Temporal lobe (tissue), 2 donors: Measurements from ENCODE around the genes KRBOX1, TOPAZ1 and LARS2.

DNA sequence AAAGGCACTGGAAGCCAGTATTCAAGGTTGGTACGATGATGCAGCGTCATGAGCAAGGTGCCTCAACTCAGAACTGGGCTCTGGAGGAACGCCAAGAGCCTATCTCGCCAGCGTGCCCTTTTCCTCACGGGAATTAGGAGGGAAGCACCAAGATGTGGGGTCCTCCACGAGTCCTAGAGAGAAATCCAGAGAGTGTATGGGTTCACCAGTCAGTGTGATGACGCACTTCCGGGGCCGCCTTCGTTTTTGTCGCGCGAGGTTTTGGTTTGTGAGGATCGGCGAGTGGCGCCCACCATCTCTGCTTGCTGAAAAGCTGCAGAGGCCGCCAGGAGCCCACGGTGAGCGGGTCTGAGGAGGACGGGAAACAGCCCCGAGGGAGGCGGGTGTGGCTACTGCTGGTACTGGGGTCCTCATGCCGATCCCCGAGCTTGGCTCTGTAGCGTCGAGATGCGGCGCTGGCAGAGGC, at the start of gene KRBOX1:
Gene KRBOX1, plus strand, starts transcription at position 269 of the 466 bp plus-strand sequence.
- RAMPAGE, long total RNA, result no peak

DNA sequence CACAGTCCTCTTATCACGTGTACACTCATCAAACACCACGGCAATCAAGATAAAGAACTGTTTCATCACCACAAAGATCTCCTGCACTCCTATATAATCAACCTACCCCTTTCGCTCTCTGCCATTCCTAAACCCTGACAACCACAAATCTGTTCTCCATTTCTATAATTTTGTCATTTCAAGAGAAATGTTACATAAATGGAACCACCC, 31.3 kb downstream of the POMGNT2 start:
- RAMPAGE, long total RNA, result no peak

GRCh38 chr3:43296386-43297023, 10.2 kb downstream of the SNRK start:
- RAMPAGE, long total RNA, result no peak

GRCh38 chr3:43346880-43347499, 60.6 kb downstream of the SNRK start:
- RAMPAGE, long total RNA, result no peak

DNA sequence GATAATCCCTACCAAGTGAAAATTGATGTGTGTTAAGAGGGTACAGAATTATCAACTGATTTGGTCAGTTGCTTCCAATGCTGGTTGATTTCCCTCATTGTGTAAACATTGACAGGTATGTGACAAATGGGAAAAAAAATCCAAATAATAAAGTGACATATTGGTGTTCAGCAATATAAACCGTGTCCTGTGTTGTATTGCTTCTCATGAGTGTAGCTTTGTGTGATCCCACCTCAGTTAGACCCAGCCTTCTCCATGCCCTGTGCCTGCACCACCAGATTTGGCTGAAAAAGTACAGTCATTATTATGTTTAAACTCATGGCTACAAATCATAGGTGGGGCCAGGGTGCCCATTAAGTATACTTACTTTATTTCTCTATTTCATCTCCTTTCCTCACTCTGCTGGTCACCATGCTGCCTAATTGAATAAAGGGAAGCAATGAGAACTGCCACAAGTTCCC, 64.7 kb downstream of the SNRK start:
- RAMPAGE, long total RNA, result no peak

DNA sequence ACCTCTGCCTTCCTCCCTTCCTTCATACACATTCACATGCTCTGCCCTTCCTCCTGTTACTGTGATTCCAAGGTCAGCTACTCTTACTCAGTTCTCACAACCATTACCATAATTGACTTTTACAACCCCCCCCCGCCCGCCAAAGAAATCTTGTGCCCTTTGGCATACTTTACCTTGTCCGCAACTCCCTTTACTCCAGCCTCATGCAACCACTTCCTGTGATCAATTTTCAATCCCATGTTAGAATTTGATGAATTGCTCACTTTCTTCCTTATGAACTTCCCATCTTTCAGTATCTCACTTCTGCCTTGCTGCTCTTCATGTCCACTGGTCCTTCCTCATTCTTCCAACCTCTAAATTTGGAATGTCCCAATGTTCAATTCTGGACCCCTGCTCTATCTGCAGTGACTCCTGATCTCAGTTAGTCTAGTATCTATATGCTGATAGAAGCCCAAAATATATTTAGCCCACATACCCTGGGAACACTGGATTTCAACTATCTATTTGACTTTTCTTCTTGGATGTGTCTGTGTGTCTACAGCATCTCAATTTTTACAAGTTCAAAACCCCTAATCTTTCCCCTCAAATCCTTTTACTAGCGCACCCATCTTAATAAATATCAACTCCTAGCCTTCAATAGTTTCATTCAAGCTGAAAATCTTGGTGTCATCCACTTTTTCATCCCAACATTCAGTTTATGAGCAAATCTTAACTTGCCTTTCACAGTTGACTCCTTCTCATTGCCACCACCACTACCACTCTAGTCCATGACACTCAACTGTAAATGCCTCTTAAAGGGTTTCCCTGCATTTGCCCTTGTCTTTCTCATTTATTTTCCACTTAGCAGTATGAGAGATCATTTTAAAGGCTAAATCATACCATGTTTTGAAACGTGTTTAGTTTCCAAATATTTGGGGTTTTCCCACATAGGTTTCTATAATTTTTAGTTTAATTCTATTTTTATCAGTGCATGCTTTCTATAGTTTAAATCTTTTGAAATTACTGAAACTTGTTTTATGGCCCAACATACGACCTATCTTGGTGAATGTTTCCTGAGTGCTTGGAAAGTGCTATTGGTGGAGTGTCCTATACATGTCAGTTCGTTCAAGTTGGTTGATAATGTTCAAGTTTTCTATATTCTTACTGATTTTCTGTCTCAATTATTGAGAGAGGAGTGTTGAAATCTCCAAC, 65.5 kb downstream of the SNRK start:
- RAMPAGE, long total RNA, result no peak

DNA sequence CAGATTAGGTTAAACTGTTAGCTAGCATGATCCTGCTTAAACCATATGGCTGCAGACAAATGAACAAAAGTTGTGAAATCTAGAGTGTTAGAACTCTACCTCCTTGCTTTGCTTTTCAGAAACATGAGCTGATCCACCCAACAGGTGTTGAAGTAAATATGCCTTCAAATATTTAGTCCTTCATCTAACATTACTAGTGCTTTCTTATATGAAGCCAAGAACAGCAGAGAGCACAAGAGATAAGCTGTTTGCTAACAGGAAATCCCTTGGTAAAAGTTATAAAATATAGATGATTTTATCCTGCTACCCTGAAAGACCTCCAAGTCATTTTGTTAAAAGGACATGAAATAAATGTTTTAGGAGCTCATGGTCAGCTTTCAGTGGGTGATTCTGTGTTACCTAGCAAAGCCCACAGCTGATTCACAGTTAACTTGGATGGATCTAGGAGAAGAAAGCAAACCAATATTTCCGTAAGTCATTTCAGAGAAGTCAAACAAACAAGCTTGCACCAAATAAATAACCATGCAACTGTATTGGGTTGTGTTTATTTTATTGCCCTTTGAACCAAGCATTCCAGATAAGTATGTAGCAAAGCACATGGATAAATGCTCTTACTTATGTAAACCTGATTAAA, 102.8 kb downstream of the SNRK start:
- RAMPAGE, long total RNA, result no peak

- RAMPAGE, long total RNA, result no peak
These were observed 22.4 kb upstream of the ANO10 start for GRCh38 chr3:43644240-43644680.

DNA sequence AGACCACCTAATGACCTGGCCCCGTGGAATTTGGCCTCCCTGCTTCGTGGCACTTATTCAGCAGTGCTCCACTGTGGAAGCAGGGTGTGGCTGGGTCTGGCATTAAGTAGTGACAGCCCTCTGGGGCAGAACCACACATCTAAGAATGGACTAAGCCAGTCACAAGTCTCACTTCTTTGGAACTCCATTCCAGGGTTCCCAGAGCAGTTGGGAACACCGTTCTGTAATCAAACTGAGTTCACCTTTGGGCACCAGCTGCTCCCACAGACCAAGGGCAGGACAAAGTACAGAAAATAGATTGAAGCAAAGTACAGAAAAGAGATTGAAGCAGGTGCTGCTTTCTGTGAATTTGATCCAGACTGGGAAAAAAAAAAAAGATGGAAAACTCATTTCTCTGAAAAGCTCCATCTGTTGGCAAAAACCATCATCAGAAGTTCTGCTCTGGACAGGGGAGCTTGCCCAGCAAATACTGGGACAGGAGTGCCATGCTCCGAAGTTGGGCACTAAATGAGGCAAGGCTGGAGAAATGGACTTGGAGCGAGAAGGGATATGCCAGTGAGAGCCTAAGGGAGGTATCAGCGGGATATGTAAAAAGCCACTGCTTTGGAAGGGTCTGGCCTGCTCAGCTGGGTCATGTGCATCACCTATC, 46.5 kb downstream of the ABHD5 start:
- RAMPAGE, long total RNA, result no peak

DNA sequence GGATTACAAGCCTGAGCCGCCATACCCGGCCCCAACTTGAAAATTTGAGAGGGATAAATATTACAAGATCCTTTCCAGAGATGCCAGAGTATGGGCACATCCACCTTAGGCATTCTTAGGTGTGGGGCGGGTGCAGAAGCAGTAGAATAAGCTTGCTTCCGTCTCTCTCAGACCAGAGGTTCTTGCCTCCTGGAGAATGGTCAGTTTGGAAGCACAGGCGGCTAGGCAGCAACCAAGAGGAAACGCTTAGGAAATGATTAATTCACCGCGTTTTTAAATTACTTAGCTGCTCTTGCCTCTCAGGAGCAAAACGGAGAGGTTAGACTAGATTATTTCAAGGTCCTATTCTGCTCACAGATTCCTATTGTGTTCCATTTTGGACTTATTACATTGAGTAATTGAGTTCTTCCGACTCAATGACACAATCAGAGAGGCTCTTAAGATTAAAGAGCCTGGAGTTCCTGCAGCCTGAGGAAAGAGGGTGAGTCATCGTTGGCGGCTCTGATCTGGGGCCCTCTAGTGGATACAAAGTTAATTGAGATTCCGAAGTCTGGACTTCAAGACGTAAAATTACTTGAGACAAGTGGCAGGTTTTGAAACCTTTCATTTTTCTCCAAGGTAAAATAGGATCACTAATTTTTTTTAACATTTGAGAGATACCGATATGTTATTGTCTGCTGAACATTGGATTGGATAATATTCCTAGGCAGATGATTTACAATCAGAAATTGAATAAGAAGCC, 5.9 kb upstream of the TOPAZ1 start:
- RAMPAGE, long total RNA, result no peak

DNA sequence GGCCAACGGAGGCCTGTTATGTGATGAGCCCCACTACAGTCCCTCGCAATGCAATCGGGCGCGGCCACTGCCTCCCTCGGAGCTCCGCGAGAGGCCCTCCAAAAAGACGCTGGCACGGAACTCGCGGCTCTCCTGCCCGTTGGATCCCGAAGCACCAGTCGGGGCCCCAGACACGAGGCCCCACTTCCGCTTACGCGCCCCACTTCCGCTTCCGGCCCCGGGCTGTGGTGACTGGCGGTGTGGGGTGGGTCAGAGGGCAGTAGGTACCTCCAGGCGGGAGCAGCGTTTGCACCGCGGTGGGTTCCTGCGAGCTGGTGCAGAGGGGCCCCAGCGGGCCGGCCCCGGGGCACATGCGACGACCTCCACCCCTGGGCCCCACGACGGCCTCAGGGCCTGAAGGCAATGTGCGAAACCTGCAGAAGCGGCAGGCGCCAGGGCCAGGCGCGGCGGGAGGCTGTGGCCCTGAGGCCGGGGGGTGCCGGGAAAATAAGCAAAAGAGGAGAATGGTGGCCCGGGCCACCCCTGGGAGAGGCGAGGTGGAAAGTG, at the start of gene TOPAZ1:
Gene TOPAZ1, plus strand, starts transcription at position 183 of the 546 bp plus-strand sequence.
- RAMPAGE, long total RNA, result no peak

- RAMPAGE, long total RNA, result no peak
These were observed 8.2 kb downstream of the TCAIM start for GRCh38 chr3:44346479-44347438.

- RAMPAGE, long total RNA, result no peak
These were observed 8.9 kb downstream of the ZNF445 start for GRCh38 chr3:44468504-44469073.

DNA sequence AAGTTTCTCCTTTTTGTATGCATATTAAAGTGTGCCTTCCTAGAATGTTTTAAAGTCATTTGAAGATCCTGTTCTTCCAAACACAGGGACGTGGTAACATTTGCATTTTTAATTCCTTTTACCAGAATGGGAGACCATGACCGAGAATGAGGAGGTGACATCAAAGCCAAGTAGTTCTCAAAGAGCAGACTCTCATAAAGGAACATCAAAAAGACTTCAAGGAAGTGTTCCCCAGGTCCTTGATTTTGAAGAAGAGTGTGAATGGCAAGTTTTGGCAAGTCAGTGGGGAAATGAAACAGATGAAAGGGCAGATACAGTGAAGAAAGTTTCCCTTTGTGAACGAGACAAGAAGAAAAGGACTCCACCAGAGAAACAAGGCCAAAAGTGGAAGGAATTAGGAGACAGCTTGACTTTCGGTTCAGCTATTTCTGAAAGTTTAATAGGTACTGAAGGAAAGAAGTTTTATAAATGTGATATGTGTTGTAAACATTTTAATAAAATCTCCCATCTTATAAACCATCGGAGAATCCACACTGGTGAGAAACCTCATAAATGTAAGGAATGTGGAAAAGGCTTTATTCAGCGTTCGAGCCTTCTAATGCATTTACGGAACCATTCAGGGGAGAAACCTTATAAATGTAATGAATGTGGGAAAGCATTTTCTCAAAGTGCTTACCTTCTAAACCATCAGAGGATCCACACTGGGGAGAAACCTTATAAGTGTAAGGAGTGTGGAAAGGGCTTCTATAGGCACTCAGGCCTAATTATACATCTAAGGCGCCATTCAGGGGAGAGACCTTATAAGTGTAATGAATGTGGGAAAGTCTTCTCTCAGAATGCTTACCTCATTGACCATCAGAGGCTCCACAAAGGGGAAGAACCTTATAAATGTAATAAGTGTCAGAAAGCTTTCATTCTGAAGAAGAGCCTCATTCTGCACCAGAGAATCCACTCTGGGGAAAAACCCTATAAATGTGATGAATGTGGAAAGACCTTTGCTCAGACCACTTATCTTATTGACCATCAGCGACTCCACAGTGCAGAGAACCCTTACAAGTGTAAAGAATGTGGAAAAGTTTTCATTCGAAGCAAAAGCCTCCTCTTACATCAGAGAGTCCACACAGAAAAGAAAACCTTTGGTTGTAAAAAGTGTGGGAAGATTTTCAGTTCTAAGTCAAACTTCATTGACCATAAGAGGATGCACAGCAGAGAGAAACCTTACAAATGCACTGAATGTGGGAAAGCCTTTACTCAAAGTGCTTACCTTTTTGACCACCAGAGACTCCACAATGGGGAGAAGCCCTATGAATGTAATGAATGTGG, 6.3 kb upstream of the ZNF35 start:
- RAMPAGE, long total RNA, result no peak

DNA sequence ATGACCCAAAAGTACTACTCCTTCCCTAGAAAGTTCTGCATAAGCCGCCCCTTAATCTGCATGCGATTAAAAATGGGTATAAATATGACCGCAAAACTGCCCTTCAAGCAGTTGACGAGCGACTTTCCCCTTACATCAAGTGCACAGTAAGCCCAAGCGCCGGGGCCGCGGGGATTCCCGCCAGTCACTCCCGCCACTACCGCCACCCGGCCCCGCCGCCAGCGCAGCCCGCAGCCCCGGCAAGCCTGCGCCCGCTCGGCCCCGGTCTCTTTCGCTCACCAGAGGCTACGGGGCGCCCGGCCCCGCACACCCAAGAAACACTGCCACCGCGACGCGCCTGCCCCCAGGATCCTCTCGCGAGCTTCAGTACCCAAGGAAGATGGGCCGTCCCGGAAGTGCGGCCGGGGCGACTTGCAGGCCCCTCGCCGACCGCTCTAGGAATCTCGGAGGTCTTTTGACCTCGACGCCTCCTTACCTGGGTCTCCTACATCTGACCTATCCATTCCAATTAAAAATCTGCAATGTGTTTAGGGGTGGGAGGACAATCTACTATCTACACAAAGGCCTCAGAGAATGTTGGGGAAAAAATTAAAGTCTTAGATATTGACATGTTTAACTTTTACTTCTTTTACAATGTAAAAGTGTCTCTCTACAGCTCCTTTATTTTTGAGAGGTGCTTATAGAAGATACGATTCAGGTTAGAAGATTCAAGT, 27.0 kb upstream of the ZNF502 start:
- RAMPAGE, long total RNA, result no peak

DNA sequence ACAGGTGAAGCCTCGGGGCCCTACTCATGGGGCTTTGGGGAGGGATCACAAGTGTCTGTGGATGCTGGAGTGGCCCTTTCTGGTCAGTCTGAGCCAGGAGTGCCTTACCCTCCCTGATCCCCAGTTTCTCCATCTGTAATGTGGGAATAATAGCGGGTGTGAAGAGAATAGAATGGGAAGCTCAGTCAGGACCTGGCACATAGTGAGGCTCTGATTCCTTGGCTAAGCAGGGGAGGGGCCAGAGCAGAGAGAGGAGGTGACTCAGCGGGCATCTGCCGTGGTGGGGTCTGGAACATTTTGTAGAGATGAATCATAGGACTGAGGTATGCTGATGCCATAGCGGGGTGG, 11.1 kb downstream of the TGM4 start:
- RAMPAGE, long total RNA, result no peak

DNA sequence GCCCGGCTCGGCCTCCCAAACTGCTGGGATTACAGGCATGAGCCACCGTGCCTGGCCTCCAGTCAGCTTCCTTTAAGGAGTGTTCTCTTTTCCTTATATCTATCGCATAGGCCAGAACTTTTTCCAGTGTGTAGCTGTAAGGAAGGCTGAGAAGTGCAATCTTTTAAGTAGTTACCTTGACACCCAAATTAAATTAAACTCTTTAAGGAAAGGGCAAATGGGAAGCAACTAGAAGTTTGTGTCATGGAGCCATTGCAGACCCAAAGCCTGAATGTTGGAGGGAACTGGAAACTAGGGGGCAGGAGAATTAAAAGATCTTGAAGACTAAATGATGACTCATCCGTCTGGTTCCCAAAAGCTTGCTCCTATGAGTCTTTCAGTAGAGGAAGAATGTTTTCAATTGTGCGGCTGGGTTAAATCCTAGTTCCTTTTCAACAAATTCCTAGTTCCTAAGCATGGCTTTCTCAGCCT, 17.5 kb downstream of the CLEC3B start:
- RAMPAGE, long total RNA, result no peak

GRCh38 chr3:45093339-45093990, 52.7 kb downstream of the CDCP1 start:
- RAMPAGE, long total RNA, result no peak

GRCh38 chr3:45387895-45388727, at the start of gene LARS2:
Gene LARS2, plus strand, starts transcription at chr3:45388576.
- RAMPAGE, long total RNA, result no peak

DNA sequence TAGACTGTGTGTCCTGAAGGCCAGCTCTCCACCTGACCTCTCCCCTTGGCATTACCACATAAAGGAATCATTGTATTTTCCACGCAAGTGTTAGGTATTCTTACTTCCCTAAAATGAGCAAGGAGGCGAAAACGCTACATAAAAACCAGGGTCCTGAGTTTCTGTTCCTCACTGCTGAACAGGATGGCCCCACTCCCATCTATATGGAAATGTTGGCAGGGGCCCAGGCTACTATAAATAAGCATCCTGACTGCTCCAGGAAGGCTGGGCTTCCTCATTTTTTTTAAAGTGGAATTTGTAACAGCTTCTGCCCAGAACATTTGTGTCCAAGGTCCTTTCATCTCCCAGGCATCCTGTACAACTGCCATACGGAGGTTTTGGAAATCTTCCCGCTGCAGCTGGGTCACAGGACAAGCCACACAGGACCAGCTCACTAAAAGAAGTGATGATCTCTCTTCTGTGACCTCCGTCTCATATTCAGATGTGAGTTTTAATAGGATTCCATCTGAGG, 56.5 kb upstream of the LIMD1 start:
- RAMPAGE, long total RNA, result no peak